Myometrial cell (primary cell): ENCODE results near the gene MYCN.

GRCh38 chr2:11500467-11501170 lies 33.2 kb upstream of the GREB1 start:
- RAMPAGE, long total RNA = no peak

GRCh38 chr2:11582323-11583522 lies 48.9 kb downstream of the GREB1 start:
- RAMPAGE, long total RNA = no peak

DNA sequence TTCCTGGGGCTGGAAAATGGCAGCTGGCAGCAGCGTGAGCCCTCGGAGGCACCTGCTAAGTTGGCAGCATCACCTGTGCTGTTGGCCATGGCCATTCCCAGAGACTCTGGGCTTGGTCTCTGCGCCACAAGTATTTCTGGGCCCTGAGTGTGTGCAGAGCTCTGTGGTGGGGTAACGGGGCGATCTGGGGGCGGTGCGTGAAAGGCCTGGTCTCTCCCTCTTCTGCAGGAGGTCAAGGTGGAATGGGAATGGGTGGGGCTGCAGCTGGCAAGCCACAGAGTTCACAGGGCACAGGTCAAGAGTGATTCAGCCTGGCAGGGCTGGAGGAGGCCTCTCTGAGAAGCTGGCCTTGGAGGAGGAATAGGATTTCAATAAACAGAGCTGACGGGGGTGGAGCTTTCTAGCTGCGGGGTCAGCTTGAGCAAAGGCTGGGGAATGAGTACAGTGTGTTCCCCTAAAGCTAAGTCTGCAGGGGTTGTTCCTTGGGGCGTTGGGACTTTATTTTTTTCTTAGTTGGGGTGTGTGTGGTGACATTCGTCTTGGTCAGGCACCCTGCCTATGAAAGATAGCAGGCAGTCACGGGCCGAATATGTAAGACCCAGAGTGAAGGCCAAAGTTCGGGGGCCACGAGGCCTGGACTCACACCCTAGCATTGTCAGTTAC lies 10.4 kb upstream of the NTSR2 start:
- RAMPAGE, long total RNA = no peak

GRCh38 chr2:11716703-11717097 lies 29.7 kb upstream of the LPIN1 start:
- RAMPAGE, long total RNA = no peak

GRCh38 chr2:11750189-11751514 lies 4.2 kb downstream of the LPIN1 start:
- RAMPAGE, long total RNA = no peak

DNA sequence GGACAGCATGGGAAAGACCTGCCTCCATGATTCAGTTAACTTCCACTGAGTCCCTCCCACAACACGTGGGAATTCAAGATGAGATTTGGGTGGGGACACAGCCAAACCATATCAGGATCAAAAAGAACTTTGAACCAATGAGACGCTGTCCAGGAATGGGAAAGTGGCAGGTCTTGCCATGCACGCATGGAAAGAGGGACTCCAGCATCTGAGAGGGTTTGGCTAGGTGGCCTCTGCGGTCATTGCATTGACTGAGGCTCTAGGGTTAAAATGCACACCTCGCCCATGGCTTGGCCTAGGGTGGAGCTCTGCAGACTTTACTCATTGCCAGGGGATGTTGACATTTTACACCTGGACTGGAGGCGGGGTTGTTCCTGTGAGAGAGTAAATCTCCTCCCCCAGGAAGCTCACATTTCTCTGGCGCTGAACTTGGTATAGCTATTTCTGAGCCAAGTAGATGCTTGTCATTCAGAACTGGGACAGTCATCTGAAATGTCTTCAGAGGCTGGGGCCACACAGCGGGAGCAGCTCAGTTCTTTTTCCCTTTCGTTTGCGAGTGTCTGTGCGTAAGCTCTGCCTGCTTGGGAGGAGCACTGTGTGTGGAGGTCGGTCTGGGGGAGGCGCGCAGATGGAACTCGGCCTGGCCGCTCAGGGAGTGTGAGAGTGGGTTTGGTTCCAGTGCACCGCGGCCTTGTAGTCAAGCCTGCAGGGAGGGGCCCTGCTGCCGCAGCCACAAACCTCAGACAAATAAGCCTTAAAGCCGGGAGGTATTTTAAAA lies 76.4 kb downstream of the LPIN1 start:
- RAMPAGE, long total RNA = no peak

DNA sequence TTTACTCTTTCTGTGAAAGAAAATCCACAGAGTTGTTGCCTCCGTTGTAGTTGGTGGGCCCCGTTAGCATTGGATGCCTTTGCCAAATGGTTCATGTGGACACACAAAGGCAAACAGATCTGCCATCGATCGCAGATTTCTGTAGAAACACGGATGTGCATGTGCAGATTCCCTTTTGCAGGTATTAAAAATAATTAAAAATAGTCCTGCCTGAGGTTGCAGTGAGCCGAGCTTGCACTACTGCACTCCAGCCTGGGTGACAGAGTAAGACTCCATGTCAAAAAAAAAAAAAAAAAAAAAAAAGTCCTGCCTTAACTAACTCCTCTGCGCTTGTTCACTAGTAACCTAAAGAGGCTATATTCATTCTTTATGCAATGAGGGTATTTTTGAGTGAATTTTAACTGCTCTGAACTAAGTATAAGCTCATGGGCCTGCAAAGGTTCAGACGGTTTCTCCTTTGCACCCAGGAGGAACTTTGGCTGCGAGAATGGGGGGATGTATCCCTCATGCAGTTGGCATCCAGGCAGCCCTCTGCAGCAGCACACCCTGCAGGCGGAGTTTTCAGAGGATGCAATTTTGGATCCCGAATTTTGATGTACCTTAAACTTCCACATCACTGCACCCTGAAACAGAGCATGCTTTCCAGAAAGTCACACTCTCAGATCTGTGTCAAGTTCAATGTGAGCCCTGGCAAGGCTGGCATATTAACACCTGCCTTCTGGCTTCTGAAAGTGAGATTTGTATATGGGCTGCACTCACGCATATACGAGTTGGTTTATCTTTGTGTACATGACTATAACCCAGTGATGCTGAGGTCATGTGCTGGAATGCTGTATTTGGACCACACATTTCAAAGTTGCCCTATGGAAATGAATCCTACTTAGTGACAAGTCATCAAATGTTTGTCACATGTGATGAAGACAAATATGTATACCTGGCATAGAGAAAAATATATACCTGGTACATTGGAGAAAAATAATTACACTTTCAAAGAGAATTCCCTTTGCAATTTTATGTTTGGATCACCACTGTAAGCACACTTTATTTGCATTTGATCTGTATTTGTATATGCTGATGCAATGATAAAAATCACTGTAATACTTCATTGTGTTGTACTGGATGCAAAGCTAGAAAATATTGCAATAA lies 80.2 kb downstream of the LPIN1 start:
- RAMPAGE, long total RNA = no peak

DNA sequence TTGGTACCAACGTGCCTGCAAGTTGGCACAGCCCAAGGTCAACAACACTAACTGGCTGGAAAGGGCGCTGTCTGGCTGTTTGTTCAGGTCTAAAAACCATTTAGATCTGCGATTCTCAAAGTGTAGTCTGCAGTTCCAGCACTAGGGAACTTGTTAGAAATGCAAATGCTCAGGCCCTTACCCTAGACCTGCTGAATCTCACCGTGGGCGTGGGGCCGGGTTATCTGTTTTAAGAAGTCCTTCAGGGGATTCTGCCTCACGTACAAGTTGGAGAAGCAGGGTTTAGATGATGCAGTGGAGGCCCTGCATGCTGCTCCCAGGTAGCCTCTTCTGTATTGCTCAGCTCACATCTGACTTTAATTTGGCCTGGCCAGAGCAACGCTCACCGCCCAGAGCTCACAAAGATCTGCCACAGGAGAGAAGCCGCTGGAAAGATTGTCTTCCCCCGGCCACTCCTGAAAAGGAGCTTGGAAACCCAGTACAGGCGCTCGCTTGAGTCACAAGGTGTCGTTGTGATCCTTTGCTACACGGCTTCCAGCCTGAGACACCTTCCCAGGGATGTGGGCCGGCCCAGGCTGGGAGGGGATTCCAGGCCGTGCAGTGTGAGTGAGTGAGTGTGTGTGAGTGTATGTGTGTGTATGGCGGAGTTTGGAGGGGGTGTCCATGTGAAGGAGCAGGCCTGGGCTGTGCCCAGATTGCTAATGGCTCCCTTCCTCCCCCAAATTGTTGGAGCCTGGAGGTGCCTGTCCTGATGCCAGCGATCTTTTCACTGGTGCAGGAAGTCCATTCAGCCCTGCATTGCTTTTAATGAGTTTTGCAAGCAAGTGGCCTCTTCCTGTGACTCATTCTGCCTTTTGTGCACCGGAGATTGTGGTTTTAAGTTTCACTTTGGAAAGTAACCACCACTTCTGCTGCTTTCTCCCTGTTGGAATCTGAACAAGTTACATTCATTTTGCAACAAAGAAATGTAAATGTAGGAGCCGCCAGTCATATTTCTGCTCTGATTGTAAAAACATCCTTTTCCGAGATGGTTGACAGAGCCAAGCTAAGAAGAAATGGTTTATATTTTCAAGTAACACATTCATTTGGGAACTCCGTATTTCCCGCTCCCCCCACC lies 83.5 kb downstream of the LPIN1 start:
- RAMPAGE, long total RNA = no peak

GRCh38 chr2:12127552-12128151 lies 381.2 kb downstream of the LPIN1 start:
- RAMPAGE, long total RNA = no peak

- RAMPAGE, long total RNA = no peak
These were observed 16.1 kb upstream of the TRIB2 start for GRCh38 chr2:12700609-12701073.

DNA sequence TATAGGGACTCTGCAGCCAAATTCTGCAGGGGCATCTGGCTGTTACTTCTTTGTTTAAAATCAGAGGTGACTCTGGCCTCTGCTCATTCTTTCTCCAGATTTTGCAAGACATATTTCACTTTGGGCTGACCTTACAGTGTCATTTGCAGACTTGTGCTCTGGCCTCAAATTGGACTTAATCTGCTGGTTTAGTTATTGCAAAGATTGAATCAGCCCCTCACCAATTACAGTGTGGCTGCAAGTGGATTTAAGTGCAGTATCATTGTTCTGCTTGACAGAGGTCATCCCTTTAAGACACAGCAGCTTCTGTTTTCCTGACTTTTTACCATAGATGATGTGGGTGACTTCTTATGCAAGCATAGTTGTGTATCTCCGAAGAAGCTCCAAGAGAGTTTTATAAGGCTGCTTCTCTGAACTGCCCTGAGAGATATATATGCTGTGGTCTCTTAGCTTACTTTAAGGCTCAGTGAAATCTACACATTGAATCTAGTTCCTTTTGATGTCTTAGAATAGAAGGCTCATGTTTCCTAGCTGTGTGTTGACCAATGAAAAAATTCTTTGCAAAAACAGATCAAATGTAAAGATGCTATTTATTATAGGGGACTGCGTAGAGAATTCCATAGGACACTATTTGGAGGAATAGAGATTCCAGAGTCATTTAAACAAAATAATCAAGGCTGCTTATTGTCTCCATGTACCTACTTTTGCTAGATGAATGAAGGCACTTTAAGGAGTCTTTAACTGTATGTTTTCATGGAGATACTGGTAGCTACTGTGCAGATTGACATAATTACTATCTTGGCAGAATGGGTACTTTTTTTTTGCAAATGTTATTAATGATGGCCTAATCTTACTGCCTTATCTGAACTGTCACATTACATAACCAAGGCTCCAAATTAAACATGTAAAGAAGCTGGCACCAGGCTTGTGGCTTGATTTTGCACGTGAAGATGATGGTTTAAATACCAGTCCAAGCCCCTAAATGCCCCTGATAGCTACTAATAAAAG lies 3.7 kb downstream of the TRIB2 start:
- RAMPAGE, long total RNA = no peak

DNA sequence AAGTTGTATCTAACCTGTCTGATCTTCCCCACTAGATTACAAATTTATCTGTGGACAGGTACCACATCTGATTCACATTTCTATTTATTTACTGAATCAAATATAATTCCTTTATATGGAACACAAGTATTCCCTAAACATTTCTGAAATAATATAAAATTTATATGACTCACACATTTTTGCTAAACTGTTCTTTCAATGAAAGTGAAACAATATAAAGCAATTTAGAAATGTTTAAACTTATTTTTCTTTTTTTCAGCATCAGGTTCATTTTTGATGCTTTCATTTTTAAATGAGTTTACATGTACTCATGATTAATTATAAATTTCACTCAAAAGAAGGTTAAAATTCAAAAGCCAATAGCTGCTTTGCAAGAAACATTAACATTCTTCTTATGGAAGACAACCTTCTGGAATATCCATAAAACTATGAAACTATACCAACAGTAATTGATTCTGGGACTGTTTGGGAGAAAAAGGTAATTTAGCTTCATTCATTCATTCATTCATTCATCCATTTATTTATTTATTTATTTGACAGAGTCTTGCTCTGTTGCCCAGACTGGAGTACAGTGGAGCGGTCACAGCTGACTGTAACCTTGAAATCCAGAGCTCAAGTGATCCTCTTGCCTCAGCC lies 110.5 kb downstream of the NBAS start:
- RAMPAGE, long total RNA = no peak

DNA sequence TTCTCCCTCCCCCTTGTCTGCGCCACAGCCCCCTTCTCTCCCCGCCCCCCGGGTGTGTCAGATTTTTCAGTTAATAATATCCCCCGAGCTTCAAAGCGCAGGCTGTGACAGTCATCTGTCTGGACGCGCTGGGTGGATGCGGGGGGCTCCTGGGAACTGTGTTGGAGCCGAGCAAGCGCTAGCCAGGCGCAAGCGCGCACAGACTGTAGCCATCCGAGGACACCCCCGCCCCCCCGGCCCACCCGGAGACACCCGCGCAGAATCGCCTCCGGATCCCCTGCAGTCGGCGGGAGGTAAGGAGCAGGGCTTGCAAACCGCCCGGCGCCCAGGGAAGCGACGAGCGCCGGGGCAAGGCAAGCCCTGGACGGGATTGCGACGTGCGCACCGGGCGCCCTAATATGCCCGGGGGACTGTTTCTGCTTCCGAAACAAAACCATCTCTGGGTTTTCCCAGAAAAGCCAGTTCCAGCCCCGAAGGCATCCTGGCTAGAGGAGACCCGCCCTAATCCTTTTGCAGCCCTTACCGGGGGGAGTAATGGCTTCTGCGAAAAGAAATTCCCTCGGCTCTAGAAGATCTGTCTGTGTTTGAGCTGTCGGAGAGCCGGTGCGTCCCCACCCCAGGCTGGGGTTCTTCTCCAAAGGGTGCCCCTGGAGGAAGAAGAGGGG lies at the start of gene MYCN:
MYCN (plus strand) TSS at position 100 of the 665 bp plus-strand sequence.
- RAMPAGE, long total RNA = no peak

GRCh38 chr2:15941116-15941380 lies 698 bp downstream of the MYCN start:
- RAMPAGE, long total RNA = no peak

DNA sequence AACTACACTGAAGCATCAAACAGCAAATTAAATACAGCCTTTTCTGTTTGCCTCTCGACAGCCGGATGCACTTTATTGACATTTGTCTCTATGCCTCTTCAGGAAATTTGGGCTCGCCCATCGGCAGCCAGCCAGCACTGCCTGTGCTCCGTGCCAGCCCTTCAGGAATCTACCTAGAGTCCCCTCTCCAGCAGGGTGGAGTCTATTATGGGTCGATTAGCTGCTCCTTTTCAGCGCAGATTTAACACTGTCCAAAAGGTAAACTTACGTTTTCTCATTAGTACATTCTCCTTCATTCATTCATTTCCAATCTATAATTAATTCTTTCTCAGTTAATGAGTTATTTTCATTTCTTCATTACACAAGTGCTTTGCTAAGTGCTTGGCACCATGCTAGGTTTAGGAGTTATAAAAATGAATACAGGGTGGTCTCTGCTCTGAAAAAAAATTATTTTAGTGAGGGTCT lies 91.5 kb downstream of the MYCN start:
- RAMPAGE, long total RNA = no peak

GRCh38 chr2:16102789-16103601 lies 162.6 kb downstream of the MYCN start:
- RAMPAGE, long total RNA = no peak

DNA sequence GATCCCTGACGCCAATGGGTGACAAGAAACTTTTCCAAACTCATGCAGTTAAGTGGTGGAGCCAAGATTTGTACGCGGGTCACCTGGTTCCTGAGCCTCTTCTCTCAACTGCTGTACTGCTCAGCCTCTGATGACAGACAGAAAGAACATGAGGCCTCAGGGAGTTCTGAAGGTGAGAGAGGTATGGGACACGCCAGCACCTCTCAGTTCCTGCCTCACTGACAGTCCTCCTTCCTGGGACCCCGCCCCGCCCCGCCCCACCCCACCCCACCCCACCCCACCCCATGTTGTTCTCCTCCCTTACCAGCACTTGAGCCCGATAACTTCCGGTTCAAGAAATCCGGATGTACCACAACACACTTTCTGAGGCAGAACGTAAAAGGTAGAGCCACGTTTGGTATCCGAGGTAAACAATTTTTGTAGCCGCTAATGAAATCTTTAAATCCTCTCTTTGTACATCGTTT lies 287.7 kb downstream of the MYCN start:
- RAMPAGE, long total RNA = no peak

DNA sequence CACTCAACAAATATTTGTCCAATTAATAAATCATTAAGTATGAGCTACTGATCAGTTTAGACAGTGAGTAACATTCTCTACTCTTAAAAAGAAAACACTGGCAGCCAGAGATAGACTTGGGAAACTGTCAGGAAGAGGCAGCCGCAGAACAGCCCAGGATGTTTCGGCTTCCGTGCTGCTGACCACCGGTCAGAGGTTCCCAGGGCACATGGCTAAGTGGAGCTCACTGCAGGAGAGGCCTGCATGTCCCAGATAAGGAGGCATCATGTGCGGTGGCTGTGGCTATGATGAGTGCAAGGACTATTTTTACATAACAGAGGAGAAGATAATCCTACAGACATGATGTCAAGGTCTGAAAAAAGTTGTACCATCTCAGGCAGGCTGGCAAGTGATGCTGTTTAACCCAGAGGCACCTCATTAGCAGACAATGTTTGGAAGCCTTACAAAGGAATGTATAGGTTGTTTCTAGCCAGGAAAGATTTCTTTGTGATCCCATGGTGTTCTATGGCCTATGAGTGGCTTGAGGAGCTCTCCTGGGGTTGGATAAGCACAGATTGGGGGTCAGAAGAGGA lies 252.3 kb downstream of the CYRIA start:
- RAMPAGE, long total RNA = no peak

DNA sequence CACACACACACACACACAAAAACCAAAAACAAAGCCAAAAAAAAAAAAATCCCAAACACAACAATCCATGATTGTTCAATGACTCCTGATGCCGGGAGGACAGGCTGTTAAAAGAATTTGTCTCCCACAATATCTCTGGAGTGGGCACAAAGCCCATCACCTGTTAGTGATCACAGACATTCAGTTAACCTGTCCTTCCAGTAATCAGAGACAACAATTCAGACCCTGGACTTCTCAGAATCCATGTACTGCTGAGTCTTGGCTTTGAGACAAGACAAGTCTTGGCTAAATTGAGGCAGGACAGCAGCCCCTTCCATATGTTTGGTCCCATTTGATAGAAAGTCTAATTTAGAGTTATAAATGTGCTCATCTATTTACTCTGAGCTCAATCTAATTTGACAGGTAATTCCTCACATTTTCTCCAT lies 115.4 kb downstream of the CYRIA start:
- RAMPAGE, long total RNA = no peak

DNA sequence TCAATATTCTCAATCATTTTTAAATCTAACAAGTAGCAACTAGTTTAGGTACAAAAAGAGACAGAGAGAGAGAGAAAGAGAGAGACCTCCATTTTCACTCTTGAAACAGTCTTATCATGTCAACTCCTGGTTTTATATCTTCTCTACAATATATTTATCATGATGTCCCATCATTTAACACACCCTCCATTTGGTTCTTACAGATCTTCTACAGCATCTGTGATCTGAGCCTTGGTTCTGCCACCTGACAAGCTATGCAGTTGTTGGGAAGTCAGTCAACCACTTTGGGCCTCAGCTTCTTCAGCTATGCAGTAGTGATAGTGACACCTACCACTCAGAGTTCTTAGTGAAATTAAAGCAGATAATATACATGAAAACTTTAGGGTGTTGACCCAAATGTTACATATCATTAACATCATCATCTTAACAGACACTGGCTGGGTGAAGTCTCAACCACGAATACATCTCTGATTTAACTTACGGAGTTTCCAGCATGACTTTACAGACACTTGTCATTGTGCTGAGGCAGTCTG lies 105.1 kb downstream of the CYRIA start:
- RAMPAGE, long total RNA = no peak